Skeletal muscle tissue (tissue), 7 donors: ENCODE results near the gene SLC39A11.

DNA sequence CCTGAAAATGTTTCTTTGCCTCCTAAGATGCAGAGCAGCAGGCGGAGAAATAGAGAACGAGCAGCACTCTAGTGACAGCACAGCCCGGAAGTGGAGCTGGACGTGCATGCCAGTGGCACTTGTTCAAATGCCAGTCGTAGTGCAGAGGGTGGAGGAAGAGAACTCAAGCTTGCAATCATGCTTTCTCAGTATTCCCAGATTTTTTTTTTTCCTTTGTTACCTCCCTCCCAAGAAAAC, 182.2 kb upstream of the SOX9 start:
- PRO-cap, 3 experiments = no peak in any of the 3 experiments
- RAMPAGE, long total RNA = no peak
- RRBS, 2 experiments = no CpG with 5 or more reads among the region's 5 CpGs

GRCh38 chr17:72123503-72123826, 2.6 kb downstream of the SOX9 start:
- PRO-cap, 3 experiments = no peak in any of the 3 experiments
- RAMPAGE, long total RNA = no peak
- RRBS, 2 experiments = 20 to 53% methylated on average over 1 to 8 of the region's 26 CpGs

GRCh38 chr17:72420990-72421693, 300.3 kb downstream of the SOX9 start:
- PRO-cap, 3 experiments = no peak in any of the 3 experiments
- RAMPAGE, long total RNA = no peak
- RRBS, 2 experiments = no CpG with 5 or more reads among the region's 5 CpGs

GRCh38 chr17:72463219-72464334, 342.8 kb downstream of the SOX9 start:
- PRO-cap, 3 experiments = no peak in any of the 3 experiments
- RAMPAGE, long total RNA = no peak
- RRBS, 2 experiments = no CpG with 5 or more reads among the region's 11 CpGs

- PRO-cap, 3 experiments = no peak in any of the 3 experiments
- RAMPAGE, long total RNA = no peak
- RRBS, 2 experiments = no CpG with 5 or more reads among the region's 11 CpGs
Observed at GRCh38 chr17:72550482-72551051, 429.7 kb downstream of the SOX9 start.

GRCh38 chr17:72588191-72588744, 467.4 kb downstream of the SOX9 start:
- PRO-cap, 3 experiments = no peak in any of the 3 experiments
- RAMPAGE, long total RNA = no peak
- RRBS, 2 experiments = no CpG with 5 or more reads among the region's 10 CpGs

- PRO-cap, 3 experiments = no peak in any of the 3 experiments
- RAMPAGE, long total RNA = no peak
- RRBS, 2 experiments = no CpG with 5 or more reads among the region's 9 CpGs
Observed at GRCh38 chr17:72590684-72591177, 469.9 kb downstream of the SOX9 start.

DNA sequence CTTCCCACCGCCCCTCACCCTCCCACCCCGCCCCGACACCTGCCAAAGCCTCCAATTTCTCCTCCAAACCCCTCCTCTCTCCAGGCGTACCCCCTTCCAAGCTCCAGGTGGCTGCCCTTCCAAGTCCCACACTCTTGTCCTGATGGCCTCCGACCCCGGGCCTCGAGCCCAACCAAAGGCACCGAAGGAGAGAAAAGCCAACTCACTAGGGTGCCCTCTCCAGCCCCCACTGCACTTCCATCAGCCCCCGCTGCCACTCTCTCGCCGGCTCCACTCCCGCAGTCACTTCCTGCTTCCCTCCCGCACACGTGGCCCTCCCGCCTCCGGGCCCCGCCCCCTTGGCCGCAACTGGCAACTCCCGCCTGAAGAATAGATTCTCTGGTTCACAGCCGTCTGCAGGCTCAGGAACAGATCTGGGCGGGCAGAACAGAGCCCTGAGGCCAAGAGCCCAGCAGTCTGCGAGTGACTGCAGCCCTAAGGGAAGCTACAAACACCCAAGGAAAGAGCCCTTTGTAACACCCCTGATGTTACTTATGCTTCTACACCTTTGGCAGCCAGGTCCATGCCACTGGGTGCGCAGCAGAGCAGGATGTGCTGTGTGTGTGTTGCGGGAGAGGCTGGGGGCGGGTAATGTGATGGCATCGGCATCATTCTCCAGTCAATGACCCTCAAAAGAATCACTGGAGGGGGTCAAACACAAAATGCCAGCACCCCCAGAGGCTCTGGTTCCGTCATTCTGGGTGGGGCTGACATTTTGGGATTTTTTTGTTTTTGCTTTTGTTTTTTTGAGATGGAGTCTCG, at the start of gene SLC39A11:
Gene SLC39A11, minus strand, starts transcription at position 284 of the 801 bp plus-strand sequence.
- PRO-cap, 3 experiments = peak in 3 of 3 experiments; most common plus-strand start position 374 of the sequence (in 1); most common minus-strand start position 284 of the sequence (in 3)
- RAMPAGE, long total RNA = start-site peak on the minus strand centred at position 276 of the sequence, 31 bp wide, 52 and 28 reads in 2 replicates
- RRBS, 2 experiments = 2% methylated on average over 11 of the region's 28 CpGs

GRCh38 chr17:73168575-73169325, 3.9 kb downstream of the SSTR2 start:
- PRO-cap, 3 experiments = peak in 1 of 3 experiments; most common plus-strand start chr17:73169070 (in 1)
- RAMPAGE, long total RNA = no peak
- RRBS, 2 experiments = no CpG with 5 or more reads among the region's 10 CpGs

DNA sequence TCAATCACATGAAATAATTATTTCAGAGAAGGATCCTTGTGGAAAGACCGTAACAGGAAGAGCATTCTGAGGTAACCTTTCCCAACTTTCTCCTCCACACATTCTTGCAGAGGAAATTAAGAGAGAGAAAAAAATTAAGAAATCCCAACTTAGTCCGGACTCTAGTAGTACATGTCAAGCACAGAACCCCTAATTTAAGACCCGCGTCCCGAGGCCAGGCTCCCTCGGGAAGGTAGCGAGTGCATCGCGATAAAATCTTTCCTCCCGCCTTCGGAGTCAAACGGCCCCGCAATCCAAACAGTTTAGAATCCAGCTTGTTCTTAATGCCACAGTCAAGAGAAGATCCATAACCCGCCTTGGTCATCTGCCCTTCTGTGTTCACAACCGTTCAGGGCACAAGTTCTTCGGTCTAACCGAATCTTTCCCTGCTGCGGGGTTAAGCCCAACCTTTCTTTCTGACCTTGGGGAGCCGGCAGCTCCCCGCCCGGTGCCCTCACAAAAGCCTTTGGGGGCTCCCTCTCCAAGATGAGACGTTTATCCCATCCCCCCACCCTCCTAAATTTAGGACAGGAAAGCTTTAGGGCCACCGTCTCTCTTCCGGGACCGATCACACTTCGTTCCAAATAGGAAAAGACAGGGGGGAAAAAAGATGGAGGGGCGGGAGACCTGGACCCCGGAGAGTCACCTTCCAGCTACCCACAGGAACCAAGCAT, 830 bp downstream of the FAM104A start:
- PRO-cap, 3 experiments = no peak in any of the 3 experiments
- RAMPAGE, long total RNA = no peak
- RRBS, 2 experiments = 2% methylated on average over 7 of the region's 28 CpGs

DNA sequence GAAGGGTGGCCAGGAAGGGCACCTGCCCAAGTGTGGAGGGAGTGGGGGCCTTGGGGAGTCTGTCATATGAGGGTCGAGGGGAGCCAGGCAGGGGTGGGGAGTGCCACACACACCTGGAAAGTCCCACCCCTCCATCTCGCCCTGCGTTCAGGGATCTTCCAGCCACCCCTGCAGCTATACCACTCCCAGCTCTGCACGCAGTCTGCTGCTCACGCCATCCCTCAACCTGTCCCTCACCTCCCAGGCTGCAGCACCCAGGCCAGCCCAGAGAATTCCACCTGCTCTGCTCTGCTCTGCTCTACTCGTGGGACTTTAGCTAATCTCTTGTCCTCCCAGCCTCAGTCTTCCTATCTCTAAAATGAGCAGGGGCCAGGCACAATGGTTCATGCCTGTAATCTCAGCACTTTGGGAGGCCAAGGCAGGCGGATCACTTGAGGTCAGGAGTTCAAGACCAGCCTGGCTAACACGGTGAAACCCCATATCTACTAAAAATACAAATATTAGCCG, 17.3 kb upstream of the CPSF4L start:
- PRO-cap, 3 experiments = no peak in any of the 3 experiments
- RAMPAGE, long total RNA = no peak
- RRBS, 2 experiments = no CpG with 5 or more reads among the region's 9 CpGs

GRCh38 chr17:73480518-73481204, 163.6 kb downstream of the SDK2 start:
- PRO-cap, 3 experiments = no peak in any of the 3 experiments
- RAMPAGE, long total RNA = no peak
- RRBS, 2 experiments = no CpG with 5 or more reads among the region's 7 CpGs

- PRO-cap, 3 experiments = no peak in any of the 3 experiments
- RAMPAGE, long total RNA = no peak
Observed at GRCh38 chr17:73737724-73737941, 93.4 kb upstream of the SDK2 start.

- PRO-cap, 3 experiments = no peak in any of the 3 experiments
- RAMPAGE, long total RNA = no peak
- RRBS, 2 experiments = no CpG with 5 or more reads among the region's 12 CpGs
Observed at GRCh38 chr17:73747517-73748079, 103.4 kb upstream of the SDK2 start.

DNA sequence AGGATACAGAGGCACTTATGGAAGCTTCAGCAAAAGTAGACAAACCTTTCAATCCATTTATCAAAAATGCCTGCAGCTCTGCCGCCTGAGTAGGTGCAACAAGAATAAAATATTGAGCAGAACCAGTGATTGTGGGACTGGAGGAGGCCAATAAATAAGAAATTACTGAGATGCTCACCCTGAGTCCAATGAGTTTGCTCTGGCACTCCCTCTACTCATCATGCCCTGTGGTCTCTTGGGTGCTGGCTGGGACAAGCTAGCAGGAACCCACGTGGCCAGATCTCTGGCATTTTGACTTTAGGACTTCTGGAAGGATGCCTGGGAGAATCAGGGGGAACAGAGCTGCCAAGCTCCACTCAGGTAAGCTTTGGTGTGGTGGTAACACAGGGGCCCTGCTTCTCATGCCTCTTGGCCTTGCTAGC, 127.2 kb upstream of the SDK2 start:
- PRO-cap, 3 experiments = no peak in any of the 3 experiments
- RAMPAGE, long total RNA = no peak
- RRBS, 2 experiments = no CpG with 5 or more reads among the region's 2 CpGs

DNA sequence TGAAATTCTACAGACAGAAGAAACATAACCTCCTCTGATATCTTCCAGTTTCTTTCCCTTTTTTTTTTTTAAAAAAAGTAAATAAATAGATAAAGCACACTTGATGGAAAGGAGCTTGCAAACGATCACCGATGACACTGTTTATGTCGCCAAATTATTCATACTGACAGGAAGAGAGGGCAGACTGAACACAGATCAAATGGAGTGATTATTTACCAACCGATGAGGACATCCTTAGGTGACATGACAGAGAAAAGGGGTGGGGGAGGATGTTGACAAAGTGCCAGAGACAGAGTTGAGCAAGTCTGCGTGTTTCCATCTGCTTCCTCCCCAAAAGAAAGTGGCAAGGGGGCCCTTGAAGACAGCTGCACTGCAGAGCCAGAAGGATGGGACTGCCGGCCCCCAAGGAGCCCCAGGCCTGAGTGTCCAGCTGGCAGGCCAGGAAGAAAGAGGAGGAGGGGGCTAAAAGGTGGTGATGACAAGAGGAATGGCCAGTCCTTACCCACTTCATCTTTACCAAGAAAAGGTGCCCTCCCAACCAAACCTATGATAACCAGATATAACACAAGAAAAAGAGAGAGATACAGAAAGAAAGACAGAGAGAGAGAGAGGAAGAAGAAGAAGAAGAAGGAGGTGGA, 191.0 kb upstream of the RPL38 start:
- PRO-cap, 3 experiments = no peak in any of the 3 experiments
- RAMPAGE, long total RNA = no peak
- RRBS, 2 experiments = no CpG with 5 or more reads among the region's 6 CpGs

DNA sequence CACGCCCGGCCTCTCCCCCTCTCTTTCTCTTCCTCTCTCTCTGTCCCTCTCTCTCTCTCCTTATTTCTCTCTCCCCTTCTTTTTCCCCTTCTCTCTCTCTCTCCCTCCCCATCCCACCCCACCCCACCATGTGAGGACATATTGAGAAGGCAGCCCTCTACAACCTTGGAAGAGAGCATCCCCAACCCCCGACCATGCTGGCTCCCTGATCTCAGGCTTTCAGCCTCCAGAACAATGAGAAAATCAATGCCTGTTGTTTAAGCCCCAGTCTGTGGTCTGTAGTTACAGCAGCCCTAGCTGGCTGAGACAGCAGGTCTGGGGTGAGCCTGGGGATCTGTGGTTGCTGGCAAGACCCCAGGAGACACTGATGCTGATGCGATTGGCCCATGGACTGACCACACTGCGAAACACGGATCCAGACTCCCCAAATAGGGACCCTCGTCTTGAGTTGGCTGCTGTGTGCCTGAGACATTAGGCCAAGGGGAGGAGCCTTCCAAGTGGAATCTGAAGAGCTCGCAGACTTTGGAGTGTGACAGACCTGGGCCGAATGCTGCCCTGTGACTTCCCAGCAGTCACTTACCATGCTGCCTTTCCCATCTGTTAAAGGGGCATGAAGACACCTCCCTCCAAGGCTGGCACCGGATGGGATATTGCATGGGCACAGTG, 148.0 kb upstream of the RPL38 start:
- PRO-cap, 3 experiments = no peak in any of the 3 experiments
- RAMPAGE, long total RNA = no peak
- RRBS, 2 experiments = no CpG with 5 or more reads among the region's 10 CpGs

GRCh38 chr17:74124968-74125574, 78.4 kb upstream of the RPL38 start:
- PRO-cap, 3 experiments = no peak in any of the 3 experiments
- RAMPAGE, long total RNA = no peak
- RRBS, 2 experiments = no CpG with 5 or more reads among the region's 5 CpGs

GRCh38 chr17:74210187-74210813, 3.1 kb upstream of the TTYH2 start:
- PRO-cap, 3 experiments = no peak in any of the 3 experiments
- RAMPAGE, long total RNA = no peak
- RRBS, 2 experiments = no CpG with 5 or more reads among the region's 10 CpGs

DNA sequence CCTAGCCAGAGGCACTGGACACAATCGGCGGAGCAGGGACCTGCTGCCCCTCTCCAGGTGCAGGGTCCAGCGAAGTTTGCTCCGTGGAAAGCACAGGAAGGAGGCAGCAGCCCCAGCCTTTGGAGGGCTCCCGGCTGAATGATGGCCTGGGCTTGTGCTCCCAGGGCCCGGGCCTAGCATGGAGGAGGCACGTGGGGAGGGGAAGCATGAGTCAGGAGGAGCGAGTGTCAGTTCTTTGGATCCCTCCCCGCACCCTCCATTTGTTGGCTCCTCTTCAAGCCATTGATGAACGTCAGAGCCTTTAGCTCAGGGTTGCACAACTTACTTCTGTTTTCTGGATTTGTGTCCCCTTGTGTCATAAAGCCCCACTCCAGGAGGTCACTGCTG, 25.8 kb downstream of the TTYH2 start:
- PRO-cap, 3 experiments = no peak in any of the 3 experiments
- RAMPAGE, long total RNA = no peak
- RRBS, 2 experiments = no CpG with 5 or more reads among the region's 10 CpGs